Cerebellum (tissue), 5 donors: Measurements from ENCODE around the genes GCNT4 and WDR41.

GRCh38 chr5:74631567-74632480, 8.7 kb downstream of the ENC1 start:
- PRO-cap, 3 experiments, result no peak in any of the 3 experiments
- RAMPAGE, long total RNA, result no peak

DNA sequence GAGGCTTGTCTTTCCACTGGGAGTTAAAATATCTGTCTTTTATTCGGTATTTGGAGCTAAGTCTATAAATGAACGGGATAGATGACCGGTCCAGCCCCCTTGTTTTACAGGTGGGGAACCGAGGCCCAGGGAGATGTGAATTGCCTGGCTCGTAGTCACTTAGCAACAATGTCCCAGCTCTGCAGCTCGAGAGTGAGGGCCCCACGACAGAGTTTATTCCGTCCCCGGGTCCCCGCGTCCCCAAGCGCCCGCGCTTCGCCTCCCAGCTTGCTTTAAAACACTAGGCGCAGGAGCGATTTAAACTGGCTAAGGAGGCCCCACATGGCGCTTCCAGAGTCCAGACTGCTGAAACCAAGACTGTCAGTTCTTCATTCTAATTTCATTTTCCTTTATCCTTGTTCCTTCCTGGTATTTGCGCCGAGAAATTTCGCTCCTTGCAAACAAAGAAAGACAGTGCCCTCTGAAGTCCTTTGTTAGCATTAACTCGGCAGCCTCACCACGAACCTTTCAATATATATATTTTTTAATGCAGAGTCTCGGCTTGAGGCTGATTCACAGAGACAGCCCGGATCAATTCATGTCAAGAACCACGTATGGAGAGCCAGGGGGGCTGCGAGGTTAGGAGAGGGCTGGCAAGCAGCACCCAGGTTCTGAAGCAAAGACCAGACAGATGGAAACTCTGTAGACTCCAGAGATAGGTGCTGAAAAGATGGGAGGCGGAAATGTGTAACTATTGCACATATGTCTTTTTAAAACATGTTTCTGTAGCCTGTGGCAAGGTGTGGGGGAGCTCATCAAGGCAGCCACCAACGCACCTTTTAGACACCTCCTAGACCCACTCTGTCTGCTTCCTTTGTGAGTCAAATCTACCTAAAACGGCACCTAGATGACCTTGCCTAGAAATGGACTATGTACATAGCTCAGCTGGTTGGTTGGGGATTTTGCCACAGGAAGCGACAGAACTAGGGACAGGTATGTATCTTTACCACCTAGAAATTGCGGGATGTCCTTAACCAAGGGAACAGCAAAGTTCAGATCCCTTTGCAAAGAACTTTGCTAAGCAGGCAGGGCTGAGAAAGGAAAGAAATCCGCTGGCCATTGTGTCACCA, 1.6 kb upstream of the ENC1 start:
- PRO-cap, 3 experiments, result no peak in any of the 3 experiments
- RAMPAGE, long total RNA, result no peak

GRCh38 chr5:74713322-74713639, 28.2 kb downstream of the HEXB start:
- PRO-cap, 3 experiments, result no peak in any of the 3 experiments
- RAMPAGE, long total RNA, result no peak

GRCh38 chr5:74765187-74765573, 1.7 kb downstream of the GFM2 start:
- PRO-cap, 3 experiments, result no peak in any of the 3 experiments
- RAMPAGE, long total RNA, result no peak

DNA sequence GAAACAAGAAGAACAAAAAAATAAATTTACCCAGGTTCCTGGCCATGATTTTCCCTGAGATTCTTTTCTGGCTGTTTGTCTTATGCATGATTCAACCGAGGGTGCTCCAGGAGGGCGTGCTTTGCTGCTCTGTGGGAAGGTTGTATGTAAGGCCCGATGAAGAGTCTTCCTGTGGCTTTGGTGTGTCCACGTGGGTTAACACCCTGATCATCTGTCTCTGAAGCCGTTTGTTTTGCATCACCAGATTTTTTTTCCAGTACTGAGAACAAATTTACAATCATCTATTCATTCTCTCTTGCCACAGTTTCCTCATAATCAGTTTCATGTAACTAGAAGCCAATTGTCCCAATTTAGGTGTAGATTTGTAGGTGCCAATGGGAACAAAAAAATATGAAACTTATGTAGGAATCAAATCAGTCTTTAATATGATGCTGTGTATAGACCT, 28.5 kb downstream of the GCNT4 start:
- PRO-cap, 3 experiments, result no peak in any of the 3 experiments
- RAMPAGE, long total RNA, result no peak

DNA sequence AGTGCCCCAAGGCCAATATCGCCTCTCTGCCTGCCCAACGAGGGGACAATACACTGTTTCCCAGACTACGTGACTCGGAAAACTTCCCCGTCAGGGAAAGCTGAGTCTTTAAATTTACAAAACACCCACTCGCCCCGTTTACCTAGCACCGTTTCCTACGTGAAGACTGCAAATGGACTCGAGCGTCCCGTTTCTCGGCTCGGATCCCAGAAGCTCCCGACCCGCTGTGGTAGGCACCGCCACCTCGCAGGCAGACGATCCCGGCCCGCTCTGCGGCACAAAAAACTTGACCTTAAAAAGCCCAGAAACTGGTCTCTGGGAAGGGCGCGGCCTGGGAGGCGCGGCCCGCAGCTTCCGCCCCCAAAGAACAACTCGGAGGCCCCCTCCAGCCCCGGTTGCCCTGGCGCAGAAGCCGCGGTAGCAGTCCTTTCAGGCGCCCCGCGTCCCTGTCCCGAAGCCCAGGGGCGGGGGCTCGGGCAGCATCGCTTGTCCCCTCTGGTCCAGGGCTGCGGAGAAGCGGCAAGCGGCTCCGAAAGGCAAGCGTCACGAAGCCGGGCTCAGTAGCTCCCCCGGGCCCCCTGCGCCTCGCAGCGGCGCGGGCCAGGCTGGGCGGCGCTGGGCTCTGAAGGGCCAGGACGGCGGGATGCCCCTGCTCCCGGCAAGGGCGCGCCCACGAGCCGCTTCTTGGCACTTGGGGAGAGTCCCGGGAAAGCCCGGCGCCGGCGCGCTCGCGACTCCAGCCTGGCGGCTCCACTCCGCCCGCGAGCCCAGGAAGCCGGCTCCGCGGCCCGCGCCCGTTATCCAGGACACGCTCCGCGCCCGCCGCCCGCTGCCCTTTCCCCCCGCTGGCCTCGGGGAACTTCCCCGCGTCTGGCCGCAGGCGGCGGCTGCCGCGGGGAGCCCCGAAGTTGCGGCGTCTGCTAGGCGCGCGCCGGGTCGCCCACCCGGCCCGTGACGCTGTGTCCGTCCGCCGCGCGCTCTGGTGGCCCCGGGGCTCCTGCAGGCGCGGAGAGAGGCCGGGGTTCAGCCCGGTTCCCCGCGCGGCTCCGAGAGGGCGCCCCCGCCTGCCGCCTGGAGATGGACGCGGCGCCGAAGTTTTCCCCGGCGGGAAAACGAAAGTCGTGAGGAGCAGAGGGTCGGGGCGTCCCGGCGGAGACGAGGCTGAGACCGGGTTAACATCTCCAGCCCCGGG, at the start of gene GCNT4:
Gene GCNT4 (minus strand): TSS at position 272 of the 1,192 bp plus-strand sequence.
- PRO-cap, 3 experiments, result no peak in any of the 3 experiments
- RAMPAGE, long total RNA, result no peak

DNA sequence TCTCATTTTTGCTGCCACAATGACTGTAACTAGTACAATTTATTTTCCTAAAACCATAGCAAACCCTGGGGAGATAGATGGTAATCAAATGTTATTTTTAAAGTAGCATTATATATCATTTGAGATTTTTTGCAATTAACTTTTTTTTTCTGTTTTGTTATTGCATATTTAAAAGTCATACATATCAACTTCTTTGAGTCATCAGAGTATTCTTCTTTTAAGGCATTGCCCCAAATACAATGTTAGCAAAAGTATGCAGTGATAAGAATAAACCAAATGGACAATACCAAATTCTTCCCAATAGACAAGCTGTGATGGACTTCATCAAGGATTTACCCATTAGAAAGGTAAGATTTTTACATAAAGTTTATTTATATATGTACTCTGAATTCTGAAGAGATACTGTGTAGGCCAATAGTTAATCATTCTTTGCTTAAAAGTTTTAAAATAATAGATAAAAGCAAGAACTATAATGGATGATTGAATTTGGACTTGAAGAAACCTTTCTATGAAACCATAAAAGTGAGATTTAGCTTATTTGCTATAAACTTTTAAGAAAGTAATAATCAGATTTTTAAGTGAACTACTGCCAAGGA, 28.1 kb upstream of the ANKDD1B start:
- PRO-cap, 3 experiments, result no peak in any of the 3 experiments
- RAMPAGE, long total RNA, result no peak

DNA sequence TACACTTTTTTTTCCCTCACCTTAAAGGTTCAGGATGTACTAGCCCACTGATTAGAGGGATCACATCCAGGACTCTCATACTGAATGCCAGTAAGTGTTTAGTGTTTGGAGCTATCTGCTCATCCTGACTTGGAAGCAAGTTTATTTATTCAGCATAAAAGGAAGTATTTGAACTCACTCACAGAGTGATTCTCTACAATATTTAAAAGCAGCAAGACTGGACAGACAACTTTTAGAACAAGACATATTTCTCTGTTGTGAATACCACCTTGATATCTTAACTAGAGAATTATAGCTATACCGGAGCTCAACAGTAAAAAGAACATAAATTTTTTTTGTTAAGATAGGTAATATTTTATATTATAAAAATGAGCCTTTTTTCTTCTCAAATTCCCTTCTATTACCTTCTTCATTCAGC, 14.8 kb upstream of the IQGAP2 start:
- PRO-cap, 3 experiments, result no peak in any of the 3 experiments
- RAMPAGE, long total RNA, result no peak

DNA sequence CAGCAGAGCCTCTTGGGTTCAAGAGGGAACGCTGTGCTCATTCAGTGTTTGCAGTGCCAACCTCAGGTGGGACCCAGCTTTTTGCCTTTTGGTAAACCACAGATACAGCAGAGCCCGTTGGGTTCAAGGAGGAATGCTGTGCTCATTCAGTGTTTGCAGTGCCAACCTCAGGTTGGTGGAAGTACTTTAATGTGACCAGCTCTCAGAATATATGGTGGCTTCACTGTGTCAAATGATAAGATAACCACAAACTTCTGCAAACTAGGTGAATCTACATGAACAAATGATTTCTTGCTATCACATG, 1.7 kb downstream of the IQGAP2 start:
- PRO-cap, 3 experiments, result no peak in any of the 3 experiments
- RAMPAGE, long total RNA, result no peak

- PRO-cap, 3 experiments, result no peak in any of the 3 experiments
- RAMPAGE, long total RNA, result no peak
Observed at GRCh38 chr5:76406106-76406359, 2.9 kb downstream of the IQGAP2 start.

- PRO-cap, 3 experiments, result no peak in any of the 3 experiments
- RAMPAGE, long total RNA, result no peak
Observed at GRCh38 chr5:76483551-76484373, 80.7 kb downstream of the IQGAP2 start.

GRCh38 chr5:76562039-76562710, 61.0 kb downstream of the F2RL2 start:
- PRO-cap, 3 experiments, result no peak in any of the 3 experiments
- RAMPAGE, long total RNA, result no peak

GRCh38 chr5:76607381-76608054, 15.7 kb downstream of the F2RL2 start:
- PRO-cap, 3 experiments, result no peak in any of the 3 experiments
- RAMPAGE, long total RNA, result no peak

- PRO-cap, 3 experiments, result no peak in any of the 3 experiments
- RAMPAGE, long total RNA, result no peak
Observed at GRCh38 chr5:76642398-76643112, 19.4 kb upstream of the F2RL2 start.

DNA sequence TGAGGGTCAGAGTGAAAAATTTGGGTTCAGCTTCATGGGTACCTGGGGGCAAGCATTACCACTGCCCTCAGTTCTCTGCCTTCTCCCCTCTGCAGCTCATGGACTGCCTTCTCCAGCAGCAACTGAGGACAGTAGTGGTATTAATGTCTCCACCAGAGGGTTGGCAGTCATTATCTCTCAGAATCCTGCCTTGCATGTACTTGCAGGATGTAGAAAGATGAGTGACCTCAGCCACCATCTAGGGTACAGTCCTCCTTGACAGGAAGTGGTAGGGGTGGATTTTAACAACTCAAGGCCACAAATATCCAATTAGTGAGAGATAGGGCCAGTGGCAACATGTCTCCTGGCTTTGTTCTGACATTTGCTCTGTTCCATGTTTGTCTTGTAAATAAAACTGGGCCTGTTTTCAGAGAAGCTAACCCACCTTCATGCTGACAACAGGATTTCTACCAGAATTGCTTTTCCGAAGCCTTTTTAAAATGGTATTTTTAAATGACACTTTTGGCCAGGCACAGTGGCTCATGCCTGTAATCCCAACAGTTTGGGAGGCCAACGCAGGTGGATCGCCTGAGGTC, 47.3 kb downstream of the F2R start:
- PRO-cap, 3 experiments, result no peak in any of the 3 experiments
- RAMPAGE, long total RNA, result no peak

DNA sequence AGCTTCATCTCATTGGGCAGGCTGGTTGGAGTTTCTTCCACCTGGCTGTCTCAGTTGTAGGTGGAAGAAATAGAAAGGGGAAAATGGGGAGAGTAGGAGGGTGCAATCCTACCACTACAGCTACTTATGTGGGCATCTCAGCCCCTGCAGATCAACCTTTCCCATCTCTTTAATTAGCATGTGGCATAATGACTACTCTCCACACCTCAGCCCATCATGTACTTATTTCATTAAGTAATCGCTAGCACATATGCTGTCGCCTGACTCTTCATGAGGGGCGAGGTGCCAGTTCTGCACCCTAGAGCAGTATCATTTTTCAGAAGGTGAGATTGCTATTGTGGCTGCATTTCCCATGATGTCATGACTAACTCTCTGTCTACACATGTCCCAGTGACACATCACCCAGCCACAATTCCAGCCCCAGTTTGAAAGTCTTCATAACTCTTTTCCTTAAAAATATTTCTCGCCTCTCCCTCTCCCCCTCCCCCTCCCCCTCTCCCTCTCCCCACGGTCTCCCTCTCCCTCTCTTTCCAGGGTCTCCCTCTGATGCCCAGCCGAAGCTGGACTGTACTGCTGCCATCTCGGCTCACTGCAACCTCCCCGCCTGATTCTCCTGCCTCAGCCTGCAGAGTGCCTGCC, 7.6 kb upstream of the F2RL1 start:
- PRO-cap, 3 experiments, result no peak in any of the 3 experiments
- RAMPAGE, long total RNA, result no peak

DNA sequence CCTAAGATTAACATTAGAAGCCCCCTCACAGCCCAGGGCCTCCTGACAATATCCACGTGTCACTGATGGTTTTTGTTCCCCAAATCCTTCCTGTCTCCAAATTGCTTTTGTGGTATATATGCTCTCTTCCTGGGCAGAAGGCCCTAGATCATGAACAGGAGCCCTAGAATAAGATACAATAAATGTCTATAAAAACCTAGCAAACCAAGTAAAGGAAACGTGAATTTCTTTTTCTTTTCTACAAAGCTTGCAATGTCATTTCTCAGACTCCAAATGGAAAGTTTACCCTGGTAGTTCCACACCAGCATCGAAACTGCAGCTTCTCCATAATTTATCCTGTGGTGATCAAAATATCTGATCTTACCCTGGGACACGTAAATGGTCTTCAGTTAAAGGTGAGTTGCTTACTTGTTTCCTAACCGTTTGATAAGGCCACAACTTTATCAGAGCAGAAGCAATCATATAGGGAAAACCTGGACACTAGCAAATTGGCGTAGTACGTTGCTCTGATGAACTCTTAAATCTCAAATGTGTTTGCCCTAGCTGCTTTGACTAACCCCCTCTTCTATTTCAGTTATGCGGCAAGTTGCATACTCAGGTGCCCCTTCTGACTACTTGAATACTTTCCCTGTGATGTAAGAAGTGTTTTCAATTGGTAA, 5.8 kb downstream of the CRHBP start:
- PRO-cap, 3 experiments, result no peak in any of the 3 experiments
- RAMPAGE, long total RNA, result no peak

GRCh38 chr5:77143840-77144433, 56.9 kb upstream of the ZBED3 start:
- PRO-cap, 3 experiments, result no peak in any of the 3 experiments
- RAMPAGE, long total RNA, result no peak

DNA sequence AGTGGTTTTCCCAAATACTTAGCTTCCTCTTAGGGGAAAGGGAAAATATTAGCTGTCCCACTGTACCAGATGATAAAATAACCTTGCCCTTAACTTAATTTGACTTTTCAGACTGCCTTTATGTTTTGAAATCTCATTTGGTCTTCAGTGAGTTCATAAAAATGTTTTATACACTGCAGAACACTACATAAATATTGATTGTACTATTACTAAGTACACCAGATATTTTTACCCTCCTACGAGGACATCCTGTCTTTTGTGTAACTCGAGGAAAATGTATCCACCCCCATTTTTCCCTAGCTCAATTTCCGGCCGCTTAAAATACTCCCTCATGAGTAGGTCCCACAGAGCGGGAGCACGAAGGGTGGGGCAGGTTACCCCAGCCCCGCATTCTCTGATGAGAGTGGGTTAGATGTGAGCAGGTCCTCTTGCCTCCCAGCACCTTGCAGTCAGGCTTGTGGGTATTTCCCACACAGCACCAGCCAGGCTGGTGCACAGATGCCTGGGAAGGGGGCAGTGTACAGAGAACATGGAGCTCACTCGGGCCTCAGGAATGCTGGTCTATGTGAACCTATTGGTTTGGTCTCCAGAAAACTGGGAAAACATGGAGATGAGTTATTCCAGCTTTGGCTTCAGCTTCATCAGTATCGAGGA, 73.5 kb downstream of the WDR41 start:
- PRO-cap, 3 experiments, result no peak in any of the 3 experiments
- RAMPAGE, long total RNA, result no peak

- PRO-cap, 3 experiments, result peak in 3 of 3 experiments; most common plus-strand start chr5:77492340 (in 2); most common minus-strand start chr5:77492316 (in 3)
- RAMPAGE, long total RNA, result no peak
Observed at GRCh38 chr5:77491629-77492918, at the start of gene WDR41. Gene WDR41 (minus strand): TSS chr5:77492316.